Right ventricle myocardium (tissue), 1 donor: ENCODE data around the genes MAPK8IP1 and PHF21A.

DNA sequence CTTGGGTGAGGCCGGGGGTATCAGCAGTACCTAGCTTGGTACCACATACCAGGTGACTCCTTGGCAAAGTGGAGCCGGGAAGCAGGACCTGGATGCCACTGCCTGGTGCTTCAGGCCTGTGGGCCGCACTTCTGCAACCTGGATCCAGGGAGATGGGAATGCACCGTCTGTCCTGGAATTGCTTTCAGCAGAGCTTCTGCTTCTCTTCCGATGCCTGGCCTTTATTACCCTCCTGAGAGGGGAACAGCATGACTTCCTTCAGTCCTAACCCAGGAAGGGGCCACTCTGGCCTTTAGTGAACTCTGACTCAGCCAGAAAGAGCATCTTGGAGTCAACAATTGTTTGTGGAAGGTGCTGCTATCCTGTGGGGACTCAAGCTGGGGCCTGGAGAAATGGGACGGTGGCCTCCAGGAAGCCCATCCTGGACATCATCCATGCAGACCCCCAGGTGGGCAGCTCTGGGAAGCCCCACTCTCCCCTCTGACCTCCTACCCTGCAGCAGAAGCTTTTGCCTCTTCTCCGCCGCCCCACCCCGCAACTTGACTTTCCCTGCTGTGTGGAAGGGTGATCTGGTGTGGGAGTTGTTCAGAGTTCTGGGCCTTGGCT, 5.1 kb downstream of the CD82 start:
- PRO-cap, 2 experiments: no peak in any of the 2 experiments

DNA sequence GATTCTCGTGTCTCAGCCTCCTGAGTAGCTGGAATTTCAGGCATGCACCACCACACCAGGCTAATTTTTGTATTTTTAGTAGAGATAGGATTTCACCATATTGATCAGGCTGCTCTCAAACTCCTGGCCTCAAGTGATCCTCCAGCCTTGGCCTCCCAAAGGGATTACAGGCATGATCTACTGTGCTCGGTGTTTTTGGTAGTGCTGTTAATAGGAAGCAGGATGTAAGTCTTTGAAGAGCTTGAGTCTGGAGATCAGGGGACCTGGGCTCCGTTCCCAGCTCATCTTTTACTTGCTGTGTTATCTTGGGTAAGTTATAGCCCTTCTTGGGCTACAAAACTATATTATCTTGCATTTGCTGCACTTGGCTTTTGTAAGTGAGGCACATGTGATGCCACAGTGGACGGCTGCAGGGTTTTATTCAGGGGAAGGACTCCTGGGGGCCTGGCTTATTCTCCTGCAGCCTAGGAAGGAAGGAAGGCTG, 6.3 kb downstream of the CD82 start:
- PRO-cap, 2 experiments: no peak in any of the 2 experiments

- PRO-cap, 2 experiments: peak in 2 of 2 experiments; most common minus-strand start chr11:44596230 (in 2)
Observed at GRCh38 chr11:44596176-44596446, 30.6 kb downstream of the CD82 start.

DNA sequence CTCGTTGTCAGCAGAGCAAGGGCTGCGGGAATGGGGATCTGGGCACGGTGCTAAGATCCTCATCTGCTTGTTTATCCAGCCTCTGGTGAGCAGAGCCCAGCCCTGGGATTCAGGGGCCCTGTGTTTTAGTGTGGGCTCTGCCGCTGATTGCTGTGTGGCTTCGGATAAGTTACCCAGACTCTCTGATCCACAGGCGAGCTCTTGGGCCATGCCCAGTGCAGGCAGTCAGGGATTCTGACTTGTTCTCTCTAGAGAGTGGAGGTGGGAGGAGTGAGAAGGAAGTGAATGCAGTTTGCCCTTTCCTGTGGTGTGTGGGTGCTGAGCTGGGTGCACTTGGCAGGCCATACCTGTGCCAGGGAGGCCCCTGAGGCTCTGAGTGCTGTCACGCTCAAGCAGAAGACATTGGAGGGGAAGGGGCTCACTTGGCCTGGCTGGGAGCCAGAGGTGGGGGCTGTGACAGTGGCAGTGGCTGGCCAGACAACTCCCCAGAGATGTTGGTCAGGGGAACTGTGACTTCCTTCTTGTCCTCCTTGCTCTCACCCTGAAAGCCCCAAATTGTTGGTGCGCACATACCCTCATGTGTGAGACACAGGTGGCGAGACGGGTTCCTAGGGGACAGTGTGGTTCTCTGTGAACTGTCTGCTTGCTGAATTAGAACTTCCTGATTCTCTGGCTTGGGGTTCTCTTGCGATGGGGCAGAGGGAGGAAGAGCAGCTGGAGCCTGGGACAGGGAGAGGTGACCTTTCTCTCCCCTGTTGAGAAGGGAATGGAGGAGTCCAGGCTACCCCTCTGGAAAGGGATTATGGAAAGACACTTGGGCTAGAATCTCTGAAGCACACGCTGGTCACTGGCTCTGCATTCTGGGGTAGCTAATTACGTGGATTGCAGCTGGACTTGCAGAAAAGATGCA, 43.8 kb downstream of the CD82 start:
- PRO-cap, 2 experiments: no peak in any of the 2 experiments

DNA sequence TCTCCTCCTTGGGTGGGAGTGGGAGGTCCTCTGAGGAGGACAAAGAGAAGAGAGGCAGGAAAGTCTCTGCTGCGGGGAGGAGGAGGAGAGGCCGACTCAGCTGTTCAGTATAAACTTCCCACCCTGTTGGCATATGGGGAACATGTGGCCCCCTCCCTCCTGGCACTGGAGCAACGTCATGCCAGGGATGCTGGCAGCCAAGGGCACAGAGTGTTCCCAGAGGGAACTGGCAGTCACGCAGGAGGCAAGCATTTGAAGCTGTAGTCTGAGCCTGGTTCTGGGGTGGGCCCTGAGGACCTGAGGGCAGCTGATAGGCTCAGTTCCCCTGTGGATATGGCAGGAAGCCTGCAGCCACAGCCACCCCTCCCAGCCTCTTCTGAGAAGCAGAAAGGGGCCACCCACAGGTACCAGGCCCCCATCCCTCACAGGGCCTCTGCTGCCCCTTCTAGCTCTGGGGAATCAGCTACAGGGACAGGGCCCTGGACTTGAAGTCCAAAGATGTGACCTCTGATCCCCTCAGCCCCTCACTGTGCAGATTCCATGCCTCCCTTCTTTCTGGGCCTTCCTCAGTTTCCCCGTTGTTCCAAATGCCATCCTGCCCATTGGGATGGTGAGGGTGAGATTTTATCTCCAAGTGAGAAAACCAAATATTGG, 67.0 kb upstream of the TSPAN18 start:
- PRO-cap, 2 experiments: peak in 2 of 2 experiments; most common plus-strand start position 232 of the sequence (in 1); most common minus-strand start position 98 of the sequence (in 1)

DNA sequence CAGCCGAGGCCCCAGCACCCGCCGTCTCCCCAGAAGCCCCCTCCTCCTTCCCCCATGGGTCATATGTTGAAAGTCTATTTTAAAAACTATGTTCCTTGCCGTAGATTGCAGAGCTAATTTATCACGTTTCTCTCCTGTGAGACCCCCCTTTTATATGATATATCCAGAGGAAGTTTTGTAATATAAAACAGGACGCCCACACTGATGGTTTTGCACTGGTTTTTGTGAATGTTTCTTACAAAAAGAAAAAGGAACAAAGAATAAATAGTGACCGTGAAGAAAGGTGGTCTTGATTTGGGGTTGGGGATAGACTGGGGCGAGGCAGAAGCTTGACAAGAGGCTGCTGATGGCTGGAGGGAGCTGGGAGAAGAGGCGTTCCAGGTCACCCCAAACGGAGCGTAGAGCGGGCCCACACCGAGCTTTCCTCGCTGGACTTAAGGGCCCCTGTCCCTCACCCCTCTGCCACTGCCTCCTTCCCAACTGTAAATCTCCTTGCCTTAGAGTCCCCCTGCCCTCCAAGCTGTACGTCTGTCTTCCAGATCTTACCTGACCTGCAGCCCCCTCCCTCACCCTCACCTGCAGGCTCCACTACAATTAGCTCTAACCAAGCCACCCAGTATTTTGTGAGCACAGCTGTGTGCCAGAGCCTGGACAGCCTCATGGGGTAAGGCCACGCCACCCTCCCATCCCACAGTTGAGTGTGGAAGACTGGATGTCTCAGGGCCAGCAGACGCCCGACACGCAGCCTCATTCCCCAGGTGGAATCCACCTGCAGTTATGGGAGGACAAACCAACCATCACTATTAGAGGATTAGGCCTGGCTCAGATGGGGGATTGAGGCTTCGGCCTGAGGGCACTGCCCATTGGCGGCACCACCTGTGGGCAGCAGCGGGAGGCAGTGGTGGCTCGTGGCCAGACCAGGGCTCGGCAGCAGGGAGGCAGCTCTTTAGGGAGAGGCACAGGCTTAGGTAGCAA, 18.2 kb downstream of the TP53I11 start:
- PRO-cap, 2 experiments: no peak in any of the 2 experiments

- PRO-cap, 2 experiments: no peak in any of the 2 experiments
Observed at GRCh38 chr11:44956742-44957418, 6.2 kb upstream of the TP53I11 start.

GRCh38 chr11:45048637-45049182, 97.7 kb upstream of the PRDM11 start:
- PRO-cap, 2 experiments: no peak in any of the 2 experiments

DNA sequence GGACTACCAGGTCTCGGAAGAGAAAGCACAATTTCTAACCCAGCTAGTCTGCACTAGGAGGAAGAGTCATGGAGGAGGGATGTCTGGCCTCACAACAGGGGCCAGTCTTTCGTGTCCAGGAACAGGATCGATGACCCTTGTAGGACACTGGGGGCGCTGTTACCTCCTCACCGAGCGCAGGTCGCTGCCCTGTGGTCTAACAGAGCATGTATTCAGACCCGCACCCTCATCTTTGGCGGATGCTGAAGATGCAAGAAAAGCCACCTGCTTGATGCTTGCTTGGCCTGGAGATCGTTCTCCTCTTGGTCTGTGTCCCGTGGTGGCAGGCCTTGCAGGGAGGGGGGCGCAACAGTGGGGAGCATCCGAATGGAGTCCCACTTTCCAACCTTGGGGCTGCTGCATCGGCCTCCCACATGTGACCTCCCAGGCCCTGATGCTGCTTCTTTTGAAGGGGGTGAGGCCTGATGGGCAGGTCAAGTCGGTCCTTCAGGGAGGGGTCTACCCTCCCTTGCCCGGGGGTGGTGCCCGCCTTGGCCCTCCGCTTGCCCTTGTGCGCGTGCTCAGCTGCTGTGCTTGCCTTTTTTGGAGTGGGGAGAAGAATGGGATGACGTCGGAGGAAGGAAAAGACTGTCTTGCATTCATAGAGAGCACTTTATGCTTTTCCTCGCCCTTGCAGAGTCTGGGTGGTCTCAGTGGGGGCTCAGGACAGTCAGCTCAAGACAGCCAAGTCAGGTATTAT, 66.7 kb downstream of the PRDM11 start:
- PRO-cap, 2 experiments: no peak in any of the 2 experiments

- PRO-cap, 2 experiments: peak in 2 of 2 experiments; most common plus-strand start chr11:45333908 (in 1); most common minus-strand start chr11:45333815 (in 2)
Observed at GRCh38 chr11:45333399-45334085, 47.4 kb upstream of the SYT13 start.

DNA sequence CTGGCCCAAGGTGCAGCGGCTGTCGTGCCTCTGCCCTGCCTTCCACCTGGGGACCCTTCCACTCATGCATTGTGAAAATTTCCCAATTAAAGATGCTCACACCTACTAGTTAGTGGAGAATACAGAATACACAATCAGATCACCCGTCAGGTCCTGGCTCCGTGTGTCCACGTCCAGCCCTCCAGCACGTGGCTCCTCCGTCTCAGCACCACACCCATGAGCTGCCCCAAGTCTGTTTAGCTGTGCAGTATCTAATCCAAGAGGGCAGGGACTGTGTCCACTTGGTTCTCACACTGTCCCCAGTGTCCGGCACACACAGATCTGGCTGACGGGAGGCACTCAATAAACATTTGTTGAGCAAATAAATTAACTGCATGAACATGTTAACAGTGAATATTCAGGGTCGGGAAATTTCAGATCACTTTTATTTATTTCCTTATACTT, 110.9 kb downstream of the CHST1 start:
- PRO-cap, 2 experiments: no peak in any of the 2 experiments

DNA sequence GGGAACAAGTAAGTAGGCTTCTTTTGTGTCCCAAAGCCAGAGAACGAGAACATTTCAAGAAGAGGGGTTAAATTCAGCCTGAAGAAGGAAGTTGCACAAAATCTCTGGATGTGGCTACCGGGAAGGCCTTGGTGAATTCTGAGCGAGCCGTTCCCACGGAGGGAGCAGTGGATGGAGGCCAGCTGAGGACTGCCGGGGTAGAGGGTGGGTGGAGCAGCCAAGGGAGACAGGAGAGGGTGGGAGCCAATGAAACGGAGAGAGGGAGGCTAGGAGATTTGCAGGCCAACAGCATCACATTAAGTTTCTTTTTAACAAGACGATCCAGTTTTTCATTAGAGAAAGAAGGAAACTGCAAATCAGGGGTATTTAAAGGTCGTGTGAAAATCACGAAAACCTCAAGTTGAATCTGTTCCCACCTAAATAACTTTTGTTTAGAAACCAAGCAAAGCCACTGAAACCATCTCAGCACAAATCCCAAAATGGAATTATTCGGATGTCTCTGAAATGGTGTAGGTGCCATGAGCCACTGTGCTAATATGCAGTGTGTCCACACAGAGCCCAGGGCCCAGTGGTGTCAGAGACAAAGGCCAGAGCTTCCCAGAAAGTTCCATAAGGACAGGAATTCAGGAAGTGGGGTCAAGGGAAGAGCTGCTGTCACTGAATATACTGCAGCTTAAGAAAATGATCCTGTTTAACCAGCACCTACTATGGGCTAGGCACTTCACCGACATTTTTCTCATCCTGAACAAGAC, 59.7 kb upstream of the SLC35C1 start:
- PRO-cap, 2 experiments: no peak in any of the 2 experiments

DNA sequence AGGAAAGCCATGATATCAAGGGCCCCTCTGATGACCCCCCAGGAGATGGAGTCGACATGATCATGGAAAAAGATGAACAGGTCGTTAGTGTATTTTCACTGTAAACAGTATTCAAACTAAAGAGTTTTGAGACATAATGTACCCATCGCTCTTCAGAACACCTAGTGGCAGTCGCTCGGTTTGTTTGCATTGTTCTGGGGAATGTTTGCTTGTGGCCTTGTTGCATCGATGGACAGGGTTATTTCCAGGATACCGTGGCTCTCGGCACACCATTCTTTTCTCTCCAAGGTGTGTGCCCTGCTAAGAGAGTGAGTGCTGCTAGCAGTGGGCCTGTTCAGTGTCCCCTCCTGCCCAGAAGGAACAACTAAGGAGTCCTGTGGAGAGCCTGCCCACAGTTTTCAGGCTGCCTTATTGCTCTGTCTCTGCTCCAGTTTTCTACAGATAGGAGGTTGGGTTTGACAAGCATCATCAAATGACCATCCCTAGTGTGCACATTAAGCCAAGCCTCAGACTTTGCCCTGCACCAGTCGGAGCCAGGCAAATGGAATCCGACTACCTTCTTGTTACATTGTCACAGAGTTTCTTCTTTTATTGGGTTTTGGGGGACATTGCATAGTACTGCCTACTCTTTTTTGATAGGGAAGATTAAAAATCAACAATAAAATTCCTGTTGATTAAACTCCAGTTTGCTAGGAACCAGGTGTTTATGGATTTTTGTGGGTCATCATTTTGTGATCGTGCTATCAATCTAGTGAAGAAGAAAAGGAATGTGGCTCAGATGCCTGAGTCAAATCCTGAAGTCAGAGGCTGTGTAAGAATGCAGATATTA, 1.5 kb downstream of the CRY2 start:
- PRO-cap, 2 experiments: no peak in any of the 2 experiments

GRCh38 chr11:45885067-45885979, at the start of gene MAPK8IP1:
MAPK8IP1 (plus strand) TSS chr11:45885651.
- PRO-cap, 2 experiments: no peak in any of the 2 experiments

GRCh38 chr11:45906022-45907002, 759 bp downstream of the FREY1 start:
- PRO-cap, 2 experiments: no peak in any of the 2 experiments

DNA sequence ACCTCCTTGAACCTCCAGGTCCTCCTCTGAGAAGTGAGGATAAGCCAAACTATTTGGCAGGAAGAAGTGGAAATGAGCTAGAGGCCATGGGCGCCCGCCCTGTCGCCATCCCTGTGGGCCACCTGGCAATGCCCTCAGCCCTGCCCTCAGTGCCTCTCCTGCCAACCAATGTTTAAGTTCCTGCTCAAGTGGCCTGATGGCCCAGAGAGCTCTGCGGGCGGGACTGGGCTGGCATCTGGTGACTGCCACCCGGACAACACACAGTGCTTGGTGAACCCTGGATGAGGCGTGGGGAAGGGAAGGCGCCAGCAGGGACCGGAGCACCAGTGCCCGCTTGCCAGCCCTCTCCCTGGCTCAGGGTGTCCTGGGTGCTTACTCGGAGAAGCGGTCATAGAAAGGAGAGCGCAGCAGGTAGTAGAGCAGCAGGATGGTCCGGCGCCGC, 4.2 kb downstream of the PEX16 start:
- PRO-cap, 2 experiments: no peak in any of the 2 experiments

GRCh38 chr11:45994176-45994975, 71.9 kb downstream of the LARGE2 start:
- PRO-cap, 2 experiments: no peak in any of the 2 experiments

DNA sequence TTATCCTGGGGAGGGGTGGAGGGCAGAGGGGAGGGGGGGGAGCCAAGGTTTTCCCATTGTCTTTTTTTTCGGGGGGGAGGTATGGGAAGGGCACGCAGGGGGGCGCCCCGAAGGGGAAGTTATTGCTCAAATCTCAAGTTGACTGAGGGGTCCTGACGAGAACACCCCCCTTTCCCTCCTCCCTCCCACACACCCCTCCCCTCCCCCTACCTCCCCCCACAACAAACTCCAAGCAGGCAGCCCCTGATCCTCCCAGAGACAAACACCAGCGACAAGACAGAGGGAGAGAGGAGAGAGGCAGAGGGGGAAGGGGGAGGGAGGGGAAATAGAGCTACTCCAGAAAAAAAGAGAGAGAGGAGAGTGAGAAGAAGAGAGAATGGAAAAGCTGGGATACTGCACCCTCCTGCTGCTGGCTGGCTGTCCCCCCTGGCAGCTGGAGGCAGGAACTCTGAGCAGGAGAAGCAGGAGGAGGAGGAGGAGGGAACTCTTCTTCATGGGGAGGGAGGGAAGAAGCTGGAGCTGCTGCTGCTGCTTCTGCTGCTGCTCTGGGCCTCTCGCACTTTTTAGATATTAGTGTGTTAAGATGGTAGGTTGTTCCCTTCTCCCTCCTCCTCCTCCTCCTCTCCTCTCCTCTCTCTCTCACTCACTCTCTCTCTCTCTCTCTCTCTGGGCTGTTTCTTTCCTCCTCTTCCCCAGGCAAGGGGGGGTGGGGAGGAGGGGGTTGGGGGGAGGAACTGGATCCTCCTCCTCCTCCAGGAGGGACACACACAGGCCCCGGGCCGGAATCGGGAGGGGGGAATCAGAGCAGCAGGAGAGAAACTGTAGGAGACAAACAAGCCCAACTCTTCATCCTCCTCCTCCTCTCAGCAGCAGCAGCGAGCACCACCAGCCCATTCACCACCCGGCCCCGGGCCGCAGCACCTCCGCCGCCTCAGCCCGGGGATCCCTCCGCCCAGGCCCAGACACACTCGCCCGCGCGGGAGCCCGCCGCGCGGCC, at the start of gene PHF21A:
PHF21A (minus strand) TSS at position 919 of the 997 bp plus-strand sequence.
- PRO-cap, 2 experiments: peak in 2 of 2 experiments; most common plus-strand start position 494 of the sequence (in 2); most common minus-strand start position 450 of the sequence (in 2)

GRCh38 chr11:46122786-46123260, 1.6 kb upstream of the PHF21A start:
- PRO-cap, 2 experiments: no peak in any of the 2 experiments

DNA sequence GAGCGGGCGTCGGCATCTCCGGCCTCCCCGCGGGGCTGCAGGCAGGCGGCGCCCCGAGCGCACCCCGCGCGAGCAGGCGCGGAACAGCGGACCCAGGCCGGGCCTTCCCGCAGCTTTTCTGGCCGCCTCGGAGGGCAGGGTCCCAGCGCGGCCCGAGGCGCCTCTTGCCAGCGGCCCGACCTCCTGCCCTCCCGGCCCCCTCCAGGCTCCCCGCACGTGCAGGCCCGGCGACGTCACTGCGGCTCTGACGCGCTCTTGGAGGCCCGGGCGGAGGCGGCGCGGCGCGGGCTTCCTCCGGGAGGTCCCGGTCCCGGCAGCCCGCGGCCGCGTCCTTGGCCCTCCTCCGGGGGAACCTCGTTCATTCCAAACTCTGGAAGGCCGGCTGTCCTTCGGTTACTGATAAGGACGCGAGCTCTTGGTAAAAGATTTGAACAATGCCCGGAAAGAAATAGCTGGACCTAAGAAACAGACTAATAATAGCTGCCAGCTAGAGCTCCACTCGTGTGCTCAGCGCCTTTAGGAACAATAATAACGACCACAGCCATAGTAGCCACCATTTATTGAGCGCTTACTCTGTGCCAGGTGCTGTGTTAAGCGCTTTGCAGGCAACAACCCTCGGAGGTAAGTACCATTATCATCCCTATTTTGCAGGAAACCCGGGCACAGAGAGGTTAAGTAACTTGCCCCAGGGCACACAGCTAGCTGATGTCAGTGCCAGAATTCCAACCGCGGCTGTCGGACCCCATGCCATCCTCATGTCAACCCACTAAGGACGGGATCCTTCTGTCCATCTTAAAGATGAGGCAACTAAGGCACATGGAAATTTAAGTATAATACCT, 39.2 kb upstream of the CREB3L1 start:
- PRO-cap, 2 experiments: peak in 2 of 2 experiments; most common plus-strand start position 247 of the sequence (in 1); most common minus-strand start position 238 of the sequence (in 1)